Mesenchymal stem cell of Wharton's jelly (primary cell): ENCODE measurements around a stretch of chr21.

DNA sequence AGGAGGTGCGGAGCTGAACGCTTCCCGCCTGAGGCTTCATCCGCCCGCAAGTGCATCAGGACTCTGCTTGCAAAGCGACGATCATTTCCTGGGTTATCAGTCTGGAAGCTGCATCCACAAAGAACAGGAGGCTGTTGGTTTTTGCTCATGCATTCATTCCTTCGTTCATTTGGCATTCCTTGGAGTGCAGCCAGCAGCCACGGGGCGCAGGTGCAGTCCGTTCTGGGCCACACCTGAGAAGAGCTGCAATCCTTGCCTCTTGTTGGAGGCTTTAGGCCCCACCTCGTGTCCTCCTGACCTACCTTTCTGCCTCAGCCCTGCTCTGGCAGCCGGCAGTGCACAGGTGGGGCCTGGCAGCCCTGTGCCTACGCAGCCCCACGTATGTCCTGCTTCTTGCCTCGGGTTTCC, 19.6 kb upstream of the C2CD2 start:
- CAGE, long polyA plus RNA, result no peak

DNA sequence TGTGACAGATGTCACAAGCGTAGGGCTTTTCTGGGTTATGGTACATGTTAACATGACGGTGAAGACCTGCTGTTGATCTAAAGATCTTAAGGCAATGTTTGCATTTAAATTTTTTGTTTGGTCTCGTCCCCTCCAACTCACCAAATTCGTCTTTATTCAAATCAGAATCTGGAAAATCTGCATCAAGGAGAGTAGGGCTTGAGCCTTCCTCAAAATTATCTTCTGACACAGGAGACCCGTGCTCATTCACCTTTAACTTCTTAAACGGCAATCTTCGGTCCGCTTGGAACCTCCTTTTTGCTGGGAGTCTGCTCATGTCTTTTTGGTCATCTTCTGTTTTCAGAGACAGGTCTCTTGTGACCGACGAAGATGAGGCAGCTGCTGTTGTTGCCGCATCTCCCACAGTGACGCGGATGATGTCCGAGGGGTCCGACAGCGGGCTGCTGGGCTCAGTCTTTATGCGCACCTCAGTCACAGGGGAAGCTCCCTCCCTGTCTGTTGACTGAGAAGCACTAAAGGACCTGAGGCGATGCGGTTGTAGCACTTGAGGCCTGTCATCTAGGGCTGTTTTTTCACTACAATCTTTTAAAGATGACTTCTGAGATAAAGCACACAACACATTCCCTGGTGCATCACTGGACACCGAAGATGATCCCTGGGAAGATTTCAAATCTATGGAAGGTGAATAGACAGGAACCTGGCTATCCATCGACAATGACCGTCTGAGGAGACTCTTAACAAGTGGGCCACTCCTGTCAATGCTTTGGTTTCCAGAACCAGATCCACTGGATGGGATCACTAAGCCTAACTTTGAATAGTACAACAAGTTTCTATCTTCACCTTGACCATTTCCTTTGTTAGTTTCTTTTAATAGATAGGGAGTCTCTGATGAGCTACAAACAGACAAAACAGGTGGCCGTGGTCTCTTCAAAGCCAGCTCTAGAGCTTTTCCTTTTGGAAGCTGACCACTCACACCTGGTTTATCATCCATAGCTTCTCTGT, 17.5 kb downstream of the ZBTB21 start:
- CAGE, long polyA plus RNA, result no peak

- CAGE, long polyA plus RNA, result no peak
Measured at GRCh38 chr21:42012087-42013036, 2.2 kb upstream of the ZBTB21 start.

DNA sequence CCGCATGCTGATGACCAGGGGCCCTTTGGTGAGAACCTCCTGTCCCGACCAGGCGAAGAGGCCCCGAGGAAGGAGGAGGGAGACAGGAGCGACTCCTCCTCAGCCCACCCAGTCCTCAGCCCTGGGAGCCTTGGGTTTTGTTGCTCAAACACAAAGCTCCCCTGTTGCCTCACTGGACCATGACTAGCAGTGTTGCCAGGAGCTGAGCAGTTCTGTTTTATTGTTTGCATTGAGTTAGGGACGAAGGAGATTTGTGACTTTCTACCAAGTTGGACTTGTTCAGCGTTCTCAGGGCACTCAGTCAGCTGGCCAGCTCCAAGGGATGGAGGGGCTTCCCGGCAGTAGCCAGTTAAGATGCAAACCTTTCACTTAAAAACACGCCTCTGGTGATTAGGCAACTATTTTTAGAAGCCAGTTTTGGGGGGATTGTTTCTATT, 10.1 kb downstream of the UMODL1 start:
- CAGE, long polyA plus RNA, result no peak

GRCh38 chr21:42113833-42114313, 42.8 kb downstream of the UMODL1 start:
- CAGE, long polyA plus RNA, result no peak

GRCh38 chr21:42188122-42188754, 30.7 kb upstream of the ABCG1 start:
- CAGE, long polyA plus RNA, result no peak

GRCh38 chr21:42191981-42192439, 26.9 kb upstream of the ABCG1 start:
- CAGE, long polyA plus RNA, result no peak

DNA sequence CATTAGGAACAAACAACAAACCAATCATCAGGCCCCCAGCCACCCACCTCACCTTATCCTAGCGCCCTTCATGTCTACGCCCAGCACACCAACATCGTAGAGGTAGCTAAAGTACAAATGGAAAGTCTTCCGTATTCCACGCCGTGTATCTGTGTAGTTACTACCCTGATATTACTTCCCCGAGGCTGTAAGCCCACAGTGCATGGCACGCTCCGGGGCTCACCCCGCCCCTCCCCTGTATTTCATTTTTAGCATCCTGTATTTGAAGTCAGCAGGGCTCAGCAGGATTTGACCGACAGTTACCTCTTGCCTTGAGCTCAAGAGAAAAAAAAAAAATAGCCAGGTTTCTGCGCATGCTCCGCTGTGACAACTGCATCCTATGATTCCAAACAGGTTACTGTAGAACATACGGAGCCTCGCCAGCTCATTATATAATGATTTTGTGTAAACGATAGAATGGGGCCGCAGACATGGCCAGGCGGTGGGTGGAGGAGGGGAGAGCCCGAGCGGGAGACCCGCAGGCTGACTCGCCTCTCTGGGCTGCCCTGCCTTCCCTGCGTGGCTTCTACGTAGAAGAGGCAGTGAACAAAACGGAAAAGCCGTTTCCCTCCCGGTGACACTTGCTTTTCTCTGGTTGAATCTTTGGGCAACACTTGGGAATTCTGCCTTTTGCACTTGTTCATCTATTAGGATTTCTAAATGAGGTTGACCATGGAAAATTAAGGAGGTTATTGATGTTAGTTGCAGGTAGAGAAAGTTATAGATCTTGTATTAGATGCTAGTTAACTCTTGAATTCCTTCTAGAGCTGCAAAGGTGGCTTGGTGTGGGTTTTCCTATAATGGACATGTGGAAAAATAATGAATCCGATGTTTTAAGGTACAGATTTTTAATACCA, 1.4 kb downstream of the ABCG1 start:
- CAGE, long polyA plus RNA, result no peak

DNA sequence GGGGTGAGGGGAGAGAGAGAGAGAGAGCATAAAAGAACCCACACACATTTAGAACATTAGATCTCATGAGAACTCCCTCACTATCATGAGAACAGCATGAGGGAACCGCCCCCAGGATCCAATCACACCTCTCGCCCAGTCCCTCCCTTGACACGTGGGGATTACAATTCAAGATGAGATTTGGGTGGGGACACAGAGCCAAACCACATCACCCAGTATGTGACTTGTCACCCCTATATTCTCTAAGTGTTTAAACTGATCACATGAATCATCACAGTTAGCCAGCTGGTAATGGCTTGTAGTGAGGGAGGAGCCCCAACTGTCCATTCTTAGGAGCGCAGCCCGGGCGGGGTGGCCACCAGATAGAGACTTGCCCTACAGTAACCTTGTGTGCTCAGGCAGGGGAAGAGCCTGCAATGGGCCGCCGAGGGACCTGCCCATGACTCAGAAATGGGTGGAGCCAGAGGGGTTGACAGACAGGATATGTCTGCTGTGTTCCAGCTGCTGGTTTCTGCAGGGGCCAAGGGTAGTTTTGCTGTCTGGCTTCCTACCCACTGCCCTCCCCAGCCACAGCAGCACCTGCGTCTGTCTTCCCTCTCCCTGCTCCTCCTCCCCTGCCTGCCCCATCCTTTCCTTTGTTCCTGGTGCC, 9.0 kb downstream of the ABCG1 start:
- CAGE, long polyA plus RNA, result no peak

- CAGE, long polyA plus RNA, result no peak
Measured at GRCh38 chr21:42238321-42239027, 19.5 kb downstream of the ABCG1 start.

GRCh38 chr21:42261372-42261849, 42.5 kb downstream of the ABCG1 start:
- CAGE, long polyA plus RNA, result no peak

GRCh38 chr21:42300016-42300676, 15.1 kb downstream of the TFF3 start:
- CAGE, long polyA plus RNA, result no peak

DNA sequence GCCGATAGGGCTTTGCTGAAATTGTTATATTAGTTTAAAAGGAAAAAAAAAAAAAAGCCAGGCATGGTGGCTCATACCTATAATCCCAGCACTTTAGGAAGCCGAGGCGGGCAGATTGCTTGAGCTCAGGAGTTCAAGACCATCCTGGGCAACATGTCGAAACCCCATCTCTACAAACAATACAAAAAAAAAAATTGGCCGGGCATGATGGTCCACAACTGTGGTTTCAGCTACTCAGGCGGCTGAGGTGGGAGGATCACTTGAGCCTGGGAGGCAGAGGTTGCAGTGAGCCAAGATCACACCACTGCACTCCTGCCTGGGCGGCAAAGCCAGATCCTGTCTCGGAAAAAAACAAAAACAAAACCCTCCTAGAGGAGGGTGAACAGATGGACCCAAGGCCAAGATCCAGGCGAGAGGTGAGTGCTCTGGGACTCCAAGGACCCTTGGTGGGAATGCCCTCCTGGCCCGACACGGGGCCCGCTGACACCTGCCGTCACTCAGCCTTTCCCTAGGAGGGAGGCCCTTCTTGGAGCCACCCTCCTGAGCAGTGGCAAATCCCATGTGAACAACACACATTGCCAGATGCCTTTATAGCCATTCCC, 503 bp downstream of the TFF2 start:
- CAGE, long polyA plus RNA, result no peak

GRCh38 chr21:42370432-42371014, 4.2 kb upstream of the TFF1 start:
- CAGE, long polyA plus RNA, result no peak

GRCh38 chr21:42530194-42530521, 16.5 kb downstream of the SLC37A1 start:
- CAGE, long polyA plus RNA, result no peak

DNA sequence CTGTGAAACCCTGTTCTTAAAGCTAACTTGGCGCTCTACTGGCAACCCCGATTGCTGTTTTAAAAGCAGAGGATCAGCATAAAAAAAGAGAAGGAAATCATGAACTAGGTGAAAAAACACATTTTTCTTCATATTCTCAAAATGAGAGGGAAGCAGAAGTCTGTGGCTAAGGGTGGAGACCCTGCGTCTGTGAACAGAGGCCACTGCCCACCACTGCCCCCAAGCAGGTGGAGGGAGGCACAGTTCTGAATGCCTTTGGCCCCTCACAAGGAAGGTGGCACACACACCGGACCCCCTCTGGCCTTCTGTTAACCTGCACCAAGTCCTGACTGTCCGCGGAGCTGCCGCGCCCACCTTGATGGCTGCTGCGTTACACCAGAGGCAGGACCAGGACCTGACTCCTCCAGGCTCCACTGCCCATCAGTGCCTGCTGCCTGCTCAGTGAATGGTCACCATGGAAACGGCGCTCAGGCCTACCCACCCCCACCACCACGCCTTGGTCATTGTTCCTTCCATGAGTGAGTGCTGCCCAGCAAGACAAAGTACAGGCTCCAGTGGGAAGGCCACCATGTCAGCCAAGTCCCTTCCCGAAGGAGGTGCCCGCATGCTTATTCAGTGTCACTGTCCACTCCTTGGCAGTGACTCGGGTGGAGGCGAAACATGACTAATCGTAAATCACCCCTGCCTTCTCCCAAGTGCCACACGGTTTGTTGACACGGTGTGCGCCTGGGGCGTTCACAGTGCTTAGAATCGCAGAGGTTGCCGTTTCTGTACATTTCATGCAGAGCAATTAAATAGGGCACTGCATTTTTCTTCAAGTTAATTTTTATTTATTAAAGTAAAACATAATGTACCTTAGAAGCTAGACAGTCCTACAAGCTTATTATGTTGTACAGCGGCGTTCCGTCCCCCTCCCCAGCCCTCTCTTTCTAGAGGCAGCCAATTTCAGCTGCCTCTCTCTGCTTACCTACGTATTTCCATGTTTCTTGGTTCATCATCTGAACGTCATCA, 57.3 kb downstream of the SLC37A1 start:
- CAGE, long polyA plus RNA, result no peak

GRCh38 chr21:42621604-42622157, 31.7 kb upstream of the PDE9A start:
- CAGE, long polyA plus RNA, result no peak

DNA sequence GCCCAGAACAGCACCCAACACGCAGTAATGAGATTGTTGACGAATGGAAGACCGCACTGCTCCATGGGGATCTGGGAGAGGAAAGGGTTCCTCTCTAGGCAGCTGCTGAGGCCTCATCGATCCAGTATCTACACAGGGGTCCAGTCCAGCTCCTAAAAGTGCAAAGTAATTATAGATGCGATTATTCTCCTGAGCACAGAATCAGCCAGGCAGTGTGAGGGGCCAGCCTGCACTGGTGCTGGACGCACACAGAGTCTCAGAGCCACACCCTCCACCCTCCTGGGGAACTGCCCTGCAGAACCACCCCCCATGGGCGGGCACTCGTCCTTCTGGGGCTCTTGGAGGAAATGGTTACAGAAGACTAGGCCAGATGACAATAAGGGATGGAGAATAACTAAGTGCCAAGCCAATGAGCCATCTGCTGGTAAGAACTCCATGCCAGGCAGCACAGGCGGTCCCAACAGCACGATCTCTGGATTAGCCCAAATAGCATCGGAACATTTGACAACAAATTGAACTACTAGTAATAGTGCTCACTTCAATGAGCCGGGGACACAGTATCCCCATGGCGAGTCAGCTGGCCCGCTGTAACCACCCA, 1.6 kb upstream of the PDE9A start:
- CAGE, long polyA plus RNA, result no peak

GRCh38 chr21:42719581-42719981, 66.2 kb downstream of the PDE9A start:
- CAGE, long polyA plus RNA, result no peak

DNA sequence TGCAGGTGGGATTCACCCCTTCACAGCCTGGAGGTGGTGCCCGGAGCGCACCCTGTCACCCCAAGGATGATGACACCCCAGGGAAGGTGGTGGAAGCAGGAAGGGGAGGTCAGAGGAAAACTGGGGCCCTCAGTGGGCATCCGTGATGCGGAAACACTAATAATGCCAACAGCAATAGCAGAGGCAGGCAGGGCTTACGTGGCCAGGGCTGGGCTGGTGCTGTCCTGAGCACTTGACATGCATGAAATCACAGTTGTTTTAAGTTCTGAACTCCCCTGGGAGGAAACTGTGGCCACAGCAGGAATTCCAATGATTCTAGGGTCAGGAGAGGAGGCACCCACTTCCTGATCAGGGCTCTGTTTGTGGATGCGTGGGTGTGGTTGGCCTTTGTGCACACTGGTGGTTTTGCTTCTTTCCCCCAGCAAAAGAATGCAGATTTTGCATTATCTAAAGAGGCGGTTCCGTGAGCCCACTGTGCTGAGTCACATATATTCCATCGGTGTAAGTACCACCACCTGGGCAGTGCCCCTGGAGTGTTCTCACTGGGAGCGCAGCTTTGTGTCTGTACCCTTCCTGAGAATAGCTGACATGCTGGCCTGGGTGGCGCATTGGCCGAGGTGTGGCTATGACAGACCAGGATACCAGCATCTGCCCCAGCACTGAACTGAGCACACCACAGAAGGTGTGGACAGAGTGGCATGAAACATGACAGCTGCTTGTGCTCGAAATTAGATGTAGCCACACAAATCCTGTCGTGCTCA, 70.9 kb downstream of the PDE9A start:
- CAGE, long polyA plus RNA, result no peak